GM19239 (cell line): ENCODE results near the gene PIKFYVE.

- RRBS, result no CpG with 5 or more reads among the region's 11 CpGs
These were observed 56.0 kb upstream of the FZD5 start for GRCh38 chr2:207825597-207826206.

DNA sequence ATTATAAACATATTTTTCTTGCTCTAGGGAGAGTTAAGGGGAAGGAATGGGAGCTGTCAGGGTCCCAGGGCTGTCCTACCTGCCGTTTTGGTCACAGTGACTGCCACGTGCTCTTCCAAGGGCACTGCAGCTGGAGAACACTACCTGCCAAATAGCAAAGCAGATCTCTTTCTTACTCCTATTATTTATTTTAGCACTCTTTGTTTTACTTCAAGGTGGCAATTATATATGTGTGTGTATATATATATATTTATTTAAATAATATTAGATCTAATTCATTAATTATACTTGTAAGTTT lies 57.1 kb upstream of the FZD5 start:
- RRBS, result no CpG with 5 or more reads among the region's 2 CpGs

DNA sequence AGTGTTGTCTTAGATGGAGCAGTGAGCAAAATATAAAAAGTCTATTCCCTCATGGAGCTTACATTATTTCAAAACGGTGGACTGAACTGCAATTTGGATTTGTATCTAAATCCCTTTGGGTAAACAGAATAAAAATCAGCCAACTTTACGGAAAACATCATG lies 76.0 kb upstream of the FZD5 start:
- RRBS, result no CpG with 5 or more reads among the region's 2 CpGs

DNA sequence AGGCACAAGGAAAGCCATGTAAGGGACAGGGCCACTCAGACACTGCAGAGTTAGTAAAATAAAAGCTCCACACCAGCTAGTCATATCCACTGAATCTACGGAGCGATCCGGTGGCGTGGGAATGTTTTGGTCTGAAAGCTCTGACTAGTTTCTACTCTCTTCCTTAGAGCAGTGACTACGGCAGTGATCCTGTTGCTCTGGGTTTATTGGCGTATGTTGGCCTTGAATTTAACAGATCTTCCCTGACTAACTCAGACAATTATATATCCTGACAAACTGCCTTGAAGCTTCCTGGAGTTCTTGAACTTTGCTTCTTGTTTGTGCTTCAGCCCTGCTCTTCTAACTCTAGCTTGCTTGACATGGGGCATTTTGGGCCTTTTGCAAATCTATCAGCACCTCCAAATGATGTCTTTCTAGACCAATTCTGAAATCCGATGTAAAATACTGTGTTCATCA lies 115.4 kb upstream of the FZD5 start:
- RRBS, result no CpG with 5 or more reads among the region's 7 CpGs

GRCh38 chr2:207896491-207896925 lies 126.8 kb upstream of the FZD5 start:
- RRBS, result no CpG with 5 or more reads among the region's 3 CpGs

DNA sequence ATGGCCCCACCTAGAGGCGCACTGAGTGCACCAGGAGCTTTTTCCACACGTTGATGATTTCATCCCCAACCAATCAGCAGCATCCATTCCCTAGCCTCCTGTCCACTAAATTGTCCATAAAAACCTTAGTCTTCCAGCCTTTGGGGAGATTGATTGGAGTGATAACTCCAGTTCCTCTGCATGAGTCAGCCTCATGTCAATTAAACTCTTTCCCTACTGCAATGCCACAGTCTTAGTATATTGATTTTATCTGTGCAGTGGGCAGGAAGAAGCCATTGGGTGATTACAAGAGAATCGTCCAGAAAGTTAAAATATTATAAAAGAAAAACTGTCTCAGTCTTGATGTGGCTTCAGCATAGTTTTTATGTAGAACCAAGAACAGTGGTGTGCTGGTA lies 9.0 kb upstream of the PLEKHM3 start:
- RRBS, result no CpG with 5 or more reads among the region's 3 CpGs

DNA sequence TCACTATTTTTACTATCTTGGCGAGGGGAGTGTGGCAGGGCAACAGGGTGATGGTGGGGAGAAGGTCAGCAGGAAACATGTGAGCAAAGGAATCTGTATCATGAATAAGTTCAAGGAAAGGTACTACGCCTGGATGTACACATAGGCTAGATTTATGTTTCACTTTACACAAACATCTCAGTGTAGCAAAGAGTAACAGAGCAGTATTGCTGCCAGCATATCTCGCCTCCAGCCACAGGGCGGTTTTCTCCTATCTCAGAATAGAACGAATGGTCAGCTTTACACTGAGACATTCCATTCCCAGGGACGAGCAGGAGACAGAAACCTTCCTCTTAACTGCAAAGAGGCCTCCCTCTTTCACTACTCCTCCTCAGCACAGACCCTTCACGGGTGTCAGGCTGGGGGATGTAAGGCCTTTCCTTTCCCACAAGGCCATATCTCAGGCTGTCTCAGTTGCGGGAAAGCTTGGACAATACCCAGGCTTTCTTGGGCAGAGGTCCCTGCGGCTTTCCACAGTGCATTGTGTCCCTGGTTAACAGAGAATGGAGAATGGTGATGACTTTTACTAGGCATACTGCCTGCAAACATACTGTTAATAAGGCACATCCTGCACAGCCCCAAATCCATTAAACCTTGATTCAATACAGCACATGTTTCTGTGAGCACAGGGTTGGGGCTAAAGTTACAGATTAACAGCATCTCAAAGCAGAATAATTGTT lies 2.2 kb upstream of the IDH1 start:
- RRBS, result no CpG with 5 or more reads among the region's 9 CpGs

DNA sequence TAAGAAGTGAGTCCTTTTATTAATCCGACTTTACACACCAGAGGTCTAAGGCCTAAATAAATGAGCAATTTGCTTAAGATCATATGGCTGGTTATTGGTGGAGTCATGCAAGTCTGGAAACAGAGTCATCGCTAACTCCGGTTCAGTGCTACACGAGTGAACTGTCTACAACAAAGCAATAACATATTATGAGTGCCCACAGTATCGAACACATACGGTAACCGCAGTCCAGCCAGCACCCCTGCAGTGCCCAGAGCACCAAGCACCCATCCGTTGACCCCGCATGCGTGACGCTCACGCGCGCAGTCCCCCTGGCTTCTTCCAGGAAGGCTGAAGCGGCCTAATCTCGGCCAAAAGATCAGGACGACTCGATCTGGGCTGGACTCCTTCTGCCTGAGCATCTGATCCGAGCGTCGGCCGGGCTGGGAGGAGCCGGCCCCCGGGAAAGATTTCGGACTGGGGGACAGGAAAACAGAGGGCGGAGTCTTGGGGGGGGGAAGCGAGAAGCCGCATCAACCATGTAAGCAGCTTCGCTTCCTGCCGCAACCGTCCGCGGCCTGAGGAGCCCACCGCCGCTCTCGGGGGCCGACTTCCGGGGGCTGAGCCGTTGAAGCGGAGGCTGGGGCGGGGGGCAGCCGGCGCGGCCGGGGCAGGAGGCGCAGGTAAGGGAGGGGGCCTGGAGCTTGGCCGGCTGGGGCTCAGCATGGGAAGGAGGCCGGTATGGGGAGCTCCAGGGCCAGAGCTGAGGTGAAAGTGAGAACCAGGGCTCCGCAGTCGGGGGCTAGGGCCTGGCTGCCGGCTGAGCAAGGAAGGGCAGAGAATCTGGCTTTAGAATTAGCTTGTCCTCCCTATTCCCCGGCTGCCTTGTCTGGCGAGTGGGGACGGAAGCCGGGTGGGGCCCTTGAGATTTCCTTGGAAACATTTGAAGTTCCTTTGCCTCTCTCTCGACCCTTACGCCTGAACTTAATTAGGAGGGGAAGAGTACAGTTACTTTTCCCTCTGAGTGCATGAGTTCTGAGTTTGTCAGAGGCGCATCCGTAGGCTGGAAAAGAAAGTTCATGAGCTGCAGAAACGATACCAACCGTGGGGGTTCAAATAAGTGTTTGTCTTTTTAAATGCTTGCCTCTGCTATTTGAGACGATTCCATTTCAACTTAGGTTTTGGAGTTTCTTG lies at the start of gene PIKFYVE:
TSS of gene PIKFYVE (plus strand) at position 502 of the 1,173 bp plus-strand sequence.
- RRBS, result 1% methylated on average over 12 of the region's 62 CpGs

GRCh38 chr2:208267546-208268045 lies 1.5 kb downstream of the PIKFYVE start:
- RRBS, result no CpG with 5 or more reads among the region's 23 CpGs

GRCh38 chr2:209896213-209896445 lies 106.3 kb upstream of the RPE start:
- RRBS, result no CpG with 5 or more reads among the region's 6 CpGs

DNA sequence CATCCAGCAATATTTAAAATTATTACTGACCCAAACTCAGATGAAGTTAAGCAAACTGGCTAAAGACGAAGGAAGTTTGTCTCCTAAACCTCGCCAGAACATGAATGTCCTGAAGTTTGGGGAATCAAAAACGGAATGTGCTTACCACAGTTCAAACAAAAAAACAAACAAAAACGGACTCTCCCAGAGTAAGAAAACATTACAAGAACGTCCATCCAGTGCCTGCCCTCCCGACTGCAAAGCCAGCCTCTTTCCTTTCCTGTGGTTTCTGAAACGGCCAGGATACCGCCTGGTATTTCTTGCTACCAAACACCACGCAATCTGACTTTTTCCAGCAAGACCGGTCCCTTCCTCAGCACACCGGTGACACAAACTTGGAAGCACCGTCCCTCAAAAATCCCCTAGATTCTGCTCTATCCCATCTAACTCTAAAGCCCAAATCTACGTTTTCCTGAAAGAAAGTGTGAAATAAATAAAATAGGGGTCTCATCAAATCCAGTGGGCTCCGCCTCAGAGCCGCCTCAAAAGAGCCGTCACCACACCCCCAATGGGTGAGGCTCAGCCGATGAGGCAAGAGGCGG lies 927 bp downstream of the KANSL1L start:
- RRBS, result no CpG with 5 or more reads among the region's 18 CpGs

GRCh38 chr2:210190496-210190741 lies 19.2 kb upstream of the KANSL1L start:
- RRBS, result no CpG with 5 or more reads among the region's 3 CpGs

- RRBS, result no CpG with 5 or more reads among the region's 1 CpG
These were observed 840.3 kb downstream of the CPS1 start for GRCh38 chr2:211396815-211397055.

DNA sequence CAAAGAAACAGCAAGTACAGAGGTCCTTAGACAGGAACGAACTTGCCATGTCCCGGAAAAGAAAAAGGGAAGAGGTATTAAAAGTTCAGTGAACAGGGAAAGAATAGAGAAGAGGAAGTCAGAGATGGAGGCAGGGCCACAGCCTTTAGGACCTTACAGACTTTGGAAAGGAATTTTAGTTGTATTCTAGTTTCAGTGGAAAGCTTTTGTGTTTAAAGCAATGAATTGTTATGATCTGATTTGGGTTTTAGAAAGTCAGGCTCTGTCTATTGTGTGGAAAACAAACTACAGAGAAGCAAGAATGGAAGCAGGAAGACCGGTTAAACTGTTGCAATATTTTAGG lies 22.0 kb downstream of the IKZF2 start:
- RRBS, result no CpG with 5 or more reads among the region's 3 CpGs

DNA sequence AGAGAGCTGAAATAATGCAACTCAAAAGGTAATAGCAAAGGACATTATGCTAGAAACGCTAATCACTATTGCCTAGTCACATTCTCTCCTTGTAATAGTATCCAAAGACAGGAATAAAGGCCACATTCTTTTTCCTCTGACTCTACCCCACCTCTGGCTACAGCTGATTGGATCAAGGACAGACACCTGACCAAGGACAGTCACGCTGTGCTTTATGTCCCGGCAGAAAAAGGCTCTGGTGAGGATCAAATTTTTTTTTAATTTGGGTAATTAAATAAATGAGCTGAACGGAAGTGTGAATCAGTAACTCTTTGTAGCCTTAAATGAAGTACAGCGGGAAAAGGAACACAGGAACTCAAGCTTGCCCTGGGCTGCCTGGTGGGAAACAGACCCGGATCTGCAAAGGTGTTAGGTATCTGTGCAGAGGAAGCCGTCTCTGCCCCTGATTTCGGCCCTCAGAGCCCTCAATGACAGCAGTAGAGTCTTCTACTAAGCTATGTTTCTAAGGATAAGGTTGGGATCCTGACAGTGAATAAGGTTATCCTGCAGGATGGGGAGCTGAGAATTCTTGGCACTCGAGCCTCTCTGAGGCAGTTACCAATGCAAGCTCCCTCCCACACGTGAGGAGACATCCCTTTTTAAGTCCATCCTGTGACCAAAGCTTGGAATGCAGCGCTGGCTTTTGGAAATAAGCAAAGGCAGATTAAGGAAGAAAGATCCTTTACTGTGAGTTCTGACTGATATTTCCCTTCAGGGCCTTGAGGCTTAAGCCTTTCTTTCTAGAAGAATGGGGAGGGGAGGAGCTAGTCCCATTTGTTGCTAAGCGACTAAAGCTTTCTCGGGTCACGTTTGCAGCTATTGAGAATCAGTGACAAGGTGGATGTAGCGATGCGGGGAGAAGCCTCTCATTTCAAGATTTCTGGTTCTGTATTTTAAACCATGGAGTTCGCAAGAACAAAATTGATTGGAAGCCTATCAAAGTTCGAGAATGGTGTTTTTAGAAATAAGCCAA lies 37.9 kb upstream of the IKZF2 start:
- RRBS, result no CpG with 5 or more reads among the region's 18 CpGs

- RRBS, result no CpG with 5 or more reads among the region's 4 CpGs
These were observed 1.6 kb downstream of the ABCA12 start for GRCh38 chr2:215136636-215137480.

DNA sequence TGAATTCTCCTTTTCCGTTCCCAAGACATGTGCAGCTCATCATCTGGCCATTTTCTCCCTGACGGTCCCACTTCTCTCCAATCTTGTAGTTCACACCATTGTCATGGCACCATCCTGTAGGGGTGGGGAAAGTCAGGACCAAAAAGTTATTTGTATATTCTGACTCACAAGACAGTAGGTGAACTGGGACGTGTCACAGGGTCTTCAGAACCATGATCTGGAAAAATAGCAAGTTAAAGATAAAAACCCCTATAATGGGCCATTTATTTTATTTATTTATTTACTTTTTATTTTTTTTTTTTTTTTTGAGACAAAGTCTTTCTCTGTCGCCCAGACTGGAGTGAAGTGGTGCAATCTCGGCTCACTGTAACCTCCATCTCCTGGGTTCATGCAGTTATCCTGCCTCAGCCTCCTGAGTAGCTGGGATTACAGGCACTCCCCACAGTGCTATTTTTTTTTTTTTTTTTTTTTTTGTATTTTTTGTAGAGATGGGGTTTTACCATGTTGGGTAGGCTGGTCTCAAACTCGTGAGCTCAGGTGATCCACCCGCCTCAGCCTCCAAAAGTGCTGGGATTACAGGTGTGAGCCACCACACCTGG lies 53.8 kb downstream of the ATIC start:
- RRBS, result no CpG with 5 or more reads among the region's 7 CpGs

GRCh38 chr2:215414647-215415200 lies 21.1 kb downstream of the FN1 start:
- RRBS, result no CpG with 5 or more reads among the region's 5 CpGs

GRCh38 chr2:215419167-215419462 lies 16.8 kb downstream of the FN1 start:
- RRBS, result no CpG with 5 or more reads among the region's 3 CpGs